Aorta (tissue), 1 donor: ENCODE data around the genes GASK1B, NAF1, NPY5R and APELA.

DNA sequence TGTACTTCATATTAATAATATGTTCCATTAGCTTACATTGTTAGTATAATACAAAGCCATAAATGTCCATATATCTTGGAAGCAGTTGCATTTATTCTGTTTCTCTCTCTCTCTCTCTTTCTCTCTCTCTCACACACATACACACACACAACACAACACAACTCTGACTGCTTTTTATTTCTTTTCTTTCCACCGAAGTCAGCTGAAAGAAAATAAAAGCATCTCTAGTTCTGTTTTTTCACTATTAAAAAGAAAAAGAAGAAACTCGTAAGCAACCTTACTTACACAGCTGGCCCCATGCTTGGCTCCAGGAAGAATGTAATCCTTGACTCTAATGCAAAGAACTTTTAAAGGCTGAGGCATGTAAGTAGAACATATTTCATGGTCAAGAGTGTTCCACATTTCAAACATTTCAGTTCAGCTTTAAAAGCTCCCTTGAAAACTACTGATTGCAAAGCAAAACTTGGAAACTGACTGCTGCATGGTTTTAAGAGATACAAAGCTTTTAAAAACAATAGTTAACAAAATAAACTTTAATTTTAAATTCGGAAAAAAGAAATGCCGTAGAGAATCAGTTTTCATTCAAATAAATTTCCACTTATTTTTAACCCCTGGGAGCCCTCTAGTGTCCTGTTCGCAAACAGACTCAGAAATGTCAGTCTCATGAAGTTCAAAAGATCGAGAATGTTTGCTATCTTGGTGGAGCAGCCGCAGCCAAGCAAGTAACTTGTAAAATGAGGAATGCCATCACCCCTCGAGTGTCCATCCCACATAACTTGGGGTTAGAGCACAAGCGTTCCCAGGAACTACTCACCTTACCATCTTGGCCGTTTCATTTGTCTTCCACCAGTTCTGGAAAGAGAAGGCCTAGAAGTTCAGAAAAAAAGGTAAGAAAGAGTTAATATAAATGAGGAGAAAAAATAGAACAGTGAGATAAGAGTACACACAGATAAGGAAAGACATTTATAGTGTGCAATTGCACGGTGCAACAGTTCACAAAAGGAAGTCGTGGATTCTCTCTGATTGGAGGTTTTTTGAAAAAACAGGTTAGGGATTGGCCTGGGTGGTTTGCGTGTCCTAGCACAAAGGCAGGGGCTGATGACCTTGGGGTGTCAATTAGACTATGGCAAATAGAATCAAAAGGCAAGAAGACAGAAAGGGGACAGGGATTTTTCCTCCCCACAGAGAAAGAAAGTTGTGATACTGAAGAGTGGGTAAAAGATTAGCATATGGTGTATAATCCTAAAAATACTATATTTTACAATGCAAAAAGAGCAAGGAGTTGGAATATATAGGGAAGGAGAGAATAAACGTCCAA lies at the start of gene GASK1B:
Gene GASK1B (minus strand): TSS at position 972 of the 1,318 bp plus-strand sequence.
- PRO-cap: no peak

- PRO-cap: no peak
Measured at GRCh38 chr4:158769330-158769787, 533 bp downstream of the FNIP2 start.

DNA sequence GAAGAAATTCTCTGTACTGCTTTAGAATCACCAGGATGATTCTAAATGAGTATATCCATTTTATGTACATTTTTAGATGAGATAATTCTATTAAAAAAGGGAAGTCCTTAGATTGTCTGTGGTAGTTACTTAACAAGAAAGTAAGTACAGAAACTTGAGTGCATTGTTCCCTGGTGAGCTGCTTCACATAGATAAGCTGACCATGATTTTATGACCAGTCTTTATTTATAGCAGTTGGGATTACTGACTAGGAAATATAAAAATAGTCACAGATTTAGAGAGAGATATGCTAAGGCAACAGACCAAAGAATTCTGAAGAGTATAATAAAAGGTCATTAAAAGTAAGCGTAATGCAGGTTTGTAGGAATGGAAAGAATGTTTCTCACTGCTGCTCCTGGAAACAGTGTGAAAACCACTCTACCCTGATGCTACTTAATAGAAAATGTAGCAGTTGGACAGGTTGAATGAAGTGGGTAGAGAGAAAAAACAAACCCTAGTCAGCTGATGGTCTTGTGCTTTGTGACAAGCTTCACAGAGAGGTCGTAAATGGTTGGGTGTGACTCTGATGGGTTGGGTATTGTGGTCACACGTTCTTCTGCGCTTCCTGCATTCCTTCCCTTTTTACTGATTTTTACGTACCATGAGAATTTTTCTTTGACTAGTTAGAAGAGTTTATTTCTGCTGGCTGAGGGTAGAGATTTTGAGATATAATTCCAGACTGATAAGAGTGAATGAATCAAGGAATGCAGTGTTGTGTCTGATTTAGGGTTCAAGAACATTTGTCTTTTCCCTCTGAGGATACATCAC lies 41.2 kb downstream of the FNIP2 start:
- PRO-cap: no peak

DNA sequence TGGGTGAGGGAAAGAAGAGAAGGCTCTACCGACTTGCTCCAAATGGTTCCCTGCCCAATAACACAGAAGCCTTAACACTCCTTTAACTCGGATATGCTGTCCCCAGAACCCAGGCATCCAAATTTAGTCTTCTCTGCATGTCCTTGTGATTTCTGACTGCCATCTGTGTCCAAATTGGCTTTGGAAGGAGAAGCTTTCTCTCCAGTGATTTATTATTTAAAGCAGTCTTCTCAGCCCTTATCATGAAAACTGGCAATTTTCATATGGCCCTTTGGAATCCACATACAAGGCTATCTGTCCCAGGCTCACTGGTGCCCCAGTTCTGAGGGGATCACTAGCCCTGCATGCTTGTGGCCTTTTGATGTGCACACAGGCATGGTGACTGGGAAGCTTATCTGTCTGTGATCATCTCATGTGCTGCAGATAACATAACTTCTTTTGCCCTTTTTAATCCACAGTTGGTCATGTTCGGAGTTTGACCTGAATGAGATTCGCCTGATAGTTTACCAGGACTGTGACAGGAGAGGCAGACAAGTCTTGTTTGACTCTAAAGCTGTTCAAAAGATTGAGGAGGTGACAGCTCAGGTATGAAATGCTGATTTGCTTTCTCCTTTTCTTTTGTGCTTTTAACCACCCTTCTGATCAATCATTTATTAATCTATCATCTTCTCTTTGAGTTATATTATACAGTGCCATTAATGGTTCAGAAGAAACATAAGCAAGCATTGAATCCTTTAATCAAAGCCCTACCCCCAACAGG lies 56.8 kb downstream of the FNIP2 start:
- PRO-cap: no peak

DNA sequence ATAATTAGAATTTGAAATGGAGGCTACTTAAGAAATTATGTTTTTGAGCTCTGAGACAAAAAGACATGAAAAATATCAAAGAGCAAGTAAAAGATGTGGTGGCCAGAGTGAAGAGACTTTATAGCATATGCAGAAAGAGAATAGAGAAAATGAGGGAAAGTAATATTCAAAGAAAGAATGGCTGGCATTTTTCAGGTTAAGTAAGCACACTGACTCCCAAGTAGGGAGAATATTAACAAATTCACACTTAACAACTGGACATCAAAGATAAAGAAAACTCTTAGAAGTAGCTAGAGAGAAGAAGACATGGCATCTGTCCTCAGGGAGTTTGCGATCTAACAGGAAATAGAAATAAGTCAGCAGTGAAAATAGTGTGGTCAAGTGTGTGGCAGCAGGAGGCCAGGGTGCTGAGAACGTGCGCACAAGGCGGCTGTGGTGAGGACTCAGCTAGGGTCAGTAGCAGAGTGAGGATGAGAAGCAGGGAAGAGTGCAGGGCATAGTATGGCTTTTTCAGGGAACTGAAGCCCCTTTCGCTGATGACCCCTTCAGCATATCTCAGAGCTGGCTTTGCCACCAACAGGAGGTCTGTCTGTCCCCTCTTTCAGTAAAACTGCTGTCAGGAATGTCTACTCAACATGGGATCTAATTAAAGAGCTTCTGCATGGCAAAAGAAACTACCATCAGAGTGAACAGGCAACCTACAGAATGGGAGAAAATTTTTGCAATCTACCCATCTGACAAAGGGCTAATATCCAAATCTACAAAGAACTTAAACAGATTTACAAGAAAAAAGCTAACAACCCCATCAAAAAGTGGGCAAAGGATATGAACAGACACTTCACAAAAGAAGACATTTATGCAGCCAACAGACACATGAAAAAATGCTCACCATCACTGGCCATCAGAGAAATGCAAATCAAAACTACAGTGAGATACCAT lies 110.4 kb downstream of the FNIP2 start:
- PRO-cap: no peak

GRCh38 chr4:159047982-159048773 lies 13.1 kb upstream of the C4orf45 start:
- PRO-cap: no peak

- PRO-cap: no peak
Measured at GRCh38 chr4:159117954-159118387, 15.1 kb downstream of the RAPGEF2 start.

DNA sequence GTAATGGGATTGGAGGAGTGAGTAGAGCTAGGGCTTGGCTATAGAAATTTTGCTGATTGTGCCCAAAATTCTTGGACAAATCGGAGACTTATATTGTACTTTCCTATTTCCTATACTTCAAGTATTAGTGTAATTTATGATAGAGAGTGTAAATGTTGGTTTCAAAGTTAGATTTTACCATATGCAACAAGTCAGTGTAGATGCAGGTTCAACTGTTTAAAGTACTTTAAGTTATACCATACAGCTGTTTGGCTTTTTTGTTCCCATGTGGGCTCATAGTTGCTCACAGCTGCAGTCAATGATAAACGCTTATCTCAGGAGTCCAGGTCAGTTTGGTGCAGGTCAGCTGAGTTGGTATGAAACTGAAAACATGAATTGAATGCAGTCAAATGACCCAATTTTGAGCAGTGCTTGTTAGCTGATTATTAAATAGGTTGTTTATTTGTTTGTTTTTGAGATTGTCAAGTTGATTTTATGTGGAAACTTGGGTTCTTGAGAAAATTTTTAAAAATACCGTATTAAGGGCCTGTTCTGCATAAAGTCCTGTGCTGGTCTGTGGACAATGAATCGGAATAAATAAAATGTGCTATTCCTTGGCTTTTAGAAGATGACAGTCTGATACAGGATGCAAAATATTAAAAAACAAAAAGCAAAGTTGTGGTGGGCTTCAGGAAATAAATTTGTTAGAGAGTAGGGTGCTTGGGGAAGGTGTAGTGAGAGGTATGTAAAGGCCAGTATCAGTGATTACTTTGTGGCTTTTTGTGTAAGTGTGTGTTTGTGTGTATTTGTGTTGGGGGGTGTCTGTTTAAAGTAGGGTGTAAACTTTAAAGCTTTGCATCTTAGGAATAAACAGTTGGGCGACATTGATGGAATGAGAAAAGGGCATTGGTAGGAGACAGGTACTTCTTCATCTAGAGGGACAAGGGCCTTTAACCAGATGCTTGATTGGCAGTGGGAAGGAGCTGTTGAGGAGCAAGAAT lies 48.4 kb downstream of the RAPGEF2 start:
- PRO-cap: no peak

GRCh38 chr4:159331342-159331844 lies 228.5 kb downstream of the RAPGEF2 start:
- PRO-cap: no peak

- PRO-cap: no peak
Measured at GRCh38 chr4:159382727-159383359, 280.0 kb downstream of the RAPGEF2 start.

GRCh38 chr4:159413521-159413886 lies 310.6 kb downstream of the RAPGEF2 start:
- PRO-cap: no peak

DNA sequence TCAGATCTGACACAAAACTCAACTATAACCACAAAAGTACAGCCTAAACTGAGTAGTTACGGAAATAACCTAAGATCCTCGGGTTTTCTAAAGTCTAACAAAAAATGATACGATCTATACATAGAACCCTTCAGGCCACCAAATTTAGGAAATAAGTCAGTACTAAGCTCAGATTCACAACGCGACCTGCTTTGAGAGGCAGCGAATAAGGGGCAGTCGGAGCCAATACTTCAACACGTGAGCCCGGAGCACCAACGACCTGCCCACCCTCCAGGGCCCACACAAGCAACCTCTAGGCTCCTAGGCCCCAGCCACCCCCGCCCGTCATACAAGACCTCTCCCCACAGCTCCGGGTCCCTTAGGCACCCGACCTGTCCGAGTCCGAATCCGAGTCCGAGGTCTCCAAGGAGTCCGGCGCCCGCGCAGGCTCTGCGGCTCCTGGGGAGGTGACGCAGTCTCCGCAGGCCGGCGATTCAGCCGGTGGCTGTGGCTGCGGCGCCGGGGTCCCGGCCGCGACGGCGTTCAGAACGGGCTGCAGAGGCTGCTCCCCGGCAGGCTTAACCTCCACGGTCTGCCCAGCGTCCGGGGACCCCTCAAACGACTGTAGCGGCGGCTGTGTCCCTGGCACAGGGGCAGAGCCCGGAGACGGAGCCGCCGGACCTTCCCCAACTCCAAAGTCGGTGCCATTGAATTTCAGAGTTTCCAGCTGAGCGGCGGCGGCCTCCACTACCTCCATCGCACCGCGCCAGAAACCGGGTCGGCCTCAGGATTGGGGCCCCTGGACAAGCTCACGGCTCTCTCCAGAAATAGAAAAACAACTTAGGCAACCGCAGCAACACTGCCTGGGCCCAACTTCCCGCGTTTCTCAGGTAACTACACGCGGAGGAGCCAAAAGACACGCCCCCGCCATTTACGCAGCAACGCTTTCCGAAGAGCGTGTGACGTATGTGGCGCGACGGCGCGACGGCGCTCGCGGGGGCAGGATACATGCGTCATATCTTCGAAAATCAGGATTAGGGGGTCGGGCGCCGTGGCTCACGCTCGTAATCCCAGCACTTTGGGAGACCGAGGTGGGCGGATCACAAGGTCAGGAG lies at the start of gene NAF1:
Gene NAF1 (minus strand): TSS at position 899 of the 1,094 bp plus-strand sequence.
- PRO-cap: bidirectional peak, plus-strand start at position 955 of the sequence, minus-strand start at position 867 of the sequence

DNA sequence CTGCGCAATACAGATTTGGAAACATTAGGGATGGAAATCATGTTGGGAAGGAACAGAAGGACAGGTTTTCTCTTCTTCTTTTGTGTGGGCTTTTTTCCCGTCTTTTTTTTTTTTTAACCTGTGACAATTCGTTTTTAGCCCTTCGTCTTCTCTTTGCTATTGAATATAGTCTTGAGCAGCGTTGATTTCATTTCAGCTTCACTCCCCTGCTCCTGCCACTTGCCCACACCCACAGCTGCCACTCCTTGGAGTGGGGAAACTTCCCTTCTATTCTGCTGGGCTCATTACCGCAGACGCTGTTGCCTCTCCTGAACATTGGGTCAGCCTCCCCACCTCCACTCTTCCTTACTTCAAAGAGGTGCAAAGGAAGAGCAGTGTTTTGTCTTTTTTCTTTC lies 621 bp upstream of the NPY5R start:
- PRO-cap: unidirectional peak, plus-strand start at position 292 of the sequence

- PRO-cap: unidirectional peak, minus-strand start at chr4:163344343
Measured at GRCh38 chr4:163343815-163344823, at the start of gene NPY5R. NPY5R (plus strand) TSS chr4:163343892.

DNA sequence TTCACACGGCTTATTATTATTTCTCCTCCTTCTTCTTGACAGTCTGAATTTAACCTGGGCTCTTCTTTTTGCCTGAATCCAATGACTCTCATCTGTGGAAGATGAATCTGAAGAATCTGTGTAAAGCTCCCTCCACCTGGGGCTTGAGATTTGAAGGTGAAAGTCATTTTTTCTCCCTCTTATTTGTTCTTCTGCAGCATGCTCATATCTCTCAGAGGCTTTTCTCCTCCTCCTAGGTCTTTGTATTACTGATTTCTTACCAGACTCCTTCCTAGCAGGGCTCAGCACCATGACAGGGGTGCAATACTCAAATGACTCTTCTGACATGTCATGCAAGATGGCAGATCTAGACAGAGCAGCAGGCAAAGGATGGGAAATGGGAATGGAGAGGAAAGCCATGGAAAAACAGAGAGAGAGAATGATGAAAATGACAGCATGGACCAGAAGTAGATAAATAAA lies 118.2 kb downstream of the TMA16 start:
- PRO-cap: no peak

GRCh38 chr4:164876731-164877473 lies at the start of gene APELA:
APELA (plus strand) TSS chr4:164877178.
- PRO-cap: no peak

- PRO-cap: no peak
Measured at GRCh38 chr4:165185420-165185927, 21.9 kb upstream of the KLHL2 start.

GRCh38 chr4:165313751-165314425 lies 13.6 kb upstream of the MSMO1 start:
- PRO-cap: no peak

DNA sequence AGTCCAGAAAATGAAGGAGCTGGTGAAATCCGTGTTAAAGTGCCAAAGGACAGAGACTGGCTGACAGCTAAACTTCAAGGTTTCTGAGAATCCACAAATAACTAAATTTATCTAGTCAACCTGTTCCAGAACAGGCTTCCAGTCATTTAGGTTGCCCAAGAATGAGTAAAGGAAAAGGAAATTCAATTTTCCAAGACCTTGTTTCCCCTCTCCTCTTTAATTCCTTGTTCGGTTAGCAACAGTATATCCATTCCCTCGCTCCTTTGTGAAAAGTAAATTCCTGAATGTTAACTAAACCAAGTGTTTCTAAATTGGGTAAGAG lies 1.0 kb downstream of the MSMO1 start:
- PRO-cap: no peak

- PRO-cap: no peak
Measured at GRCh38 chr4:165379628-165380377, 995 bp downstream of the CPE start.